Tibial artery (tissue), 1 donor: Measurements from ENCODE around the genes COMMD4, MAN2C1 and SCAPER.

DNA sequence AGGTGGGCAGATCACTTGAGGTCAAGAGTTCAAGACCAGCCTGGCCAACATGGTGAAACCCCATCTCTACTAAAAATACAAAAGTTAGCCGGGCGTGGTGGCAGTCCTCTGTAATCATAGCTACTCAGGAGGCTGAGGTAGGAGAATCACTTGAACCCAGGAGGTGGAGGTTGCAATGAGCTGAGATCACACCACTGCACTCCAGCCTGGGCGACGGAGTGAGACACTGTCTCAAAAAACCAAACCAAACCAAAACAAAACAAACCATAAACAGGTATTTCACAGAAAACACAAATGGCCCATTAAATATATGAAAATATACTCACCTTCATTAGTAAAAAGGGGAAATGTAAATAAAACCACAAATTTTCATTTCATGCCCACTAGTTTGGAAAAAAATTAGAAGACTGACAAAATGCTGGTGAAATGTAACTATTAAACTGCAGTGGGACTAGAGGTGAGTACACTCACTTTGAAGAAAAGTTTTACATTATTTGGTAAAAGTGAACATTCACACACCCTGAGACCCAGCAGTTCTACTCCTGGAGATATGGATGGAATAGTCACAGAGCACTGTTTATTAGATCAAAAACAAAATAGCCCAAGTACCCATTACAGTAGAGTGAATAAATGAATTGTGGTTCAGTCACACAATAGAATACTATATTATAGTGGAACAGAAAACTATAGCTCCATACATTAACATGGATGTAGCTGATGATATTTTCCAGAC is 71.7 kb downstream of the PPCDC start:
- PRO-cap, result no peak

- PRO-cap, result no peak
These were observed 21.2 kb upstream of the C15orf39 start for GRCh38 chr15:75180481-75180906.

- PRO-cap, result no peak
These were observed 1.3 kb downstream of the C15orf39 start for GRCh38 chr15:75202975-75203442.

DNA sequence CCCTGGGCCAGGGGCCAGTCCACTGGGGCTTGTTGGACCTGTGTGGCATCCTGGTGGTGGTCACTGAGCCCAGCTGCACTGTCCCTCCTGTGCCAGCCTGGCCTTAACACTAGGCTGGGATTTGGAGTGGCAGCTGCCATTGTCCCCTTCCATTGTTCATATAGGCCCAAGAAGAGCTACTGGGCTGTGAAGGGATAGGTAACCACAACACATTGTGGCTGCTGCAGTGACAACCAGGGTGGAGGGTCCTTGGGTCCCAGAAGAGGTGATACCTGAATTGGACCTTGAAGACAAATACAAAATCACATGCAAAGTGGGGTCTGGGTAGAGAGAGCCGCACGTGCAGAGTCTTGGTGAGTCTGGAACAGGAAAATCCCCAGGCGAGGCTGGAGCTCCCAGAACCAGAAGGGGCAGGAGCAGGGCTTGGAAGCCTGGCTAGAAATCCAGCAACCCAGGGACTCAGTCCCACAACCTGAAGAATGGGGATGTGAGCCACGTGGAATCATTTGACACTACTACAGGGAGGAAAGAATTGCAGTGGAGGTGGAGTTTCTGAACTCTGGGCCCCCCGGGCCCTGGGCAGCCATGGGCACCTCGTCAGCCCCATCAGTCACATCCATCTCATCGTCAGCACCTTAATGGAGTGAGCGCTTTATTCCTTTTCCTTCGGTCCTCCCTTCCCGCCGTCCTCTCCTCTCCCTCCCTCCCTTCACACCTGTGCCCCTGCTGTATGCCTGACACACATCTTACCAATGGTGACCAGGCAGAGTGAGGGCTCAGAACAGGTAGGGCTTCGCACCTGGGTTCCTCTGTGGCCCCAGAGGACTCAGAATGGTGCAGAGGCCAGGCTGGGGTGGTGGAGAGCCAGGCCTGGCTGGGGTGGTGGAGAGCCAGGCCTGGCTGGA is 11.2 kb downstream of the C15orf39 start:
- PRO-cap, result no peak

GRCh38 chr15:75335645-75336485 is at the start of gene COMMD4:
COMMD4 (plus strand) TSS chr15:75336063.
- PRO-cap, result no peak

- PRO-cap, result no peak
These were observed 6.8 kb downstream of the NEIL1 start for GRCh38 chr15:75353622-75353993.

DNA sequence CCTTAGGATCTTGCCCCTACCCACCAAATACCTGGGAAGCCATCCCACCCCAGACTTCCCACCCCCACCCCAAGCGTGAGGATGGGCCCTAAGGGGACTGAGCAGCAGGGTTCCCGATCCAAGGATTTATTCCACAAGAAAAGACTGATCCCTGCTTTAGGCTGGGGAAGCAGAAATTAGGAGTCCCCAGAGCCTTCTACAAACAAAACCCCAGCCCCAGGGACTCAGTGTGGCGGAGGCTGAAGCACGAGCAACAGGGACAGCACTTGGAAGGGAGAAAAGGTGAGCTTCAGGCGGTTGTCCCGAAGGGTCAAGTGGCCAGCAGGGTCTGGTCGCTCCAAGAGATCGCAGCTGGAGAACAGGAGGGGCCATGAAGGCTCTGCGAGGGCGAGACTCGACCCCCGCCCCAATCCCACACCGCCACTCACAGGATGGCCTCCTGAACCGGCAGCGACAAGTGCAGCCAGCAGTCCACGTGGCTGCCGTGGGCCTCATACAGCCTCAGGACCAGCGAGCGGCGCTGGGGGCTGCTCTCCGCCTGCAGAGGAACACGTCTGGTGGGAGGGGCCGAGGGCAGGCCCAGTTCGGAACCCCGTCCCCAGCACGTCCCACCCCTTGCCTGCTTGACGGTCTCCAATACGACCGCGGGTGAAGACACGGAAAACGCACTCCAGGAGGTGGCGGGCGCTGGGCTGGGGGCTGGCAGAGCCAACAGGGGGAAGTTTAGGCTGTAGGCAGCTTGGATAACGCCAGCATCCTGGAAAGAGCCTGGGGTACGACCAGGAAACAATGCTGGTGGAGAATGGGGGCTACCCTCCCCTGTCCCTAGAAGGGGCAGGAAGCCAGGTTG is 9.1 kb downstream of the NEIL1 start:
- PRO-cap, result no peak

GRCh38 chr15:75368239-75369099 is at the start of gene MAN2C1:
MAN2C1 (minus strand) TSS chr15:75368607.
- PRO-cap, result bidirectional peak, plus-strand start at chr15:75368691, minus-strand start at chr15:75368605

DNA sequence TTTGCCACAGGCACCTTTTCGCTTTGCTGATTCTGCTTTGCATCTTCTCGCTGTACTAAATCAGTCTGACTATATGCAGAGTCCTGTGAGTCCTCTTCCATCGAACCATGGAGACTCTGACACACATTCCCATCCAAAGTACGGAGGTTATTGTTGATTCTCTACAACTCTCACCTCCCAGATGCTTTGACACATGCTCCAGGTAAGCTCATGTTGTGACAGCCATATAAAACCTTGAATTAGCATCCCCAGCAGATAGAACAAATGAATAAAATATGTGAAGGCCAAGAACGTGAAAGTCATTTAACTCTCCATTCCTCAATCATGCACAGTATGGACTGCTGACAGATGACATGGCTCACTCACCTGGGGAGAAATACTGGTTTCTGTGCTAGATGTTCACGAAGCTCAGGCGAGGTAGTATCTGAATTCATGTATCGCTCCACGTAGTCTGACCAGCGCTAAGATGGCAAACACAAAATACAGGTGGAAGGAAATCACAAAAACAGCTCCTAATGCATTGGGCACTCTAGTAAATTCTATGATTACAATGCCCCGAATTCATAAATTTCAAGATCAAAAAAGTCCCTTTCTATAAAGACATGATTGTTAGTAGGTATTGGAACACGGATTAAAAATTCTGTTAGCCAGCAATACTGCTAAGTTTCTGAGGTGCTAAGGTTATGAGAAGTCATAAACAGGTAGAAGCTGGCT is 12.0 kb upstream of the MAN2C1 start:
- PRO-cap, result no peak

- PRO-cap, result no peak
These were observed 23.2 kb upstream of the MAN2C1 start for GRCh38 chr15:75391337-75392216.

- PRO-cap, result bidirectional peak, plus-strand start at chr15:75454403, minus-strand start at chr15:75453936; bidirectional peak, plus-strand start at chr15:75454599, minus-strand start at chr15:75454548
These were observed 3.0 kb upstream of the SIN3A start for GRCh38 chr15:75454231-75455225.

GRCh38 chr15:75627703-75628141 is 2.2 kb upstream of the SNUPN start:
- PRO-cap, result no peak

- PRO-cap, result no peak
These were observed 13.6 kb downstream of the ODF3L1 start for GRCh38 chr15:75737526-75737828.

DNA sequence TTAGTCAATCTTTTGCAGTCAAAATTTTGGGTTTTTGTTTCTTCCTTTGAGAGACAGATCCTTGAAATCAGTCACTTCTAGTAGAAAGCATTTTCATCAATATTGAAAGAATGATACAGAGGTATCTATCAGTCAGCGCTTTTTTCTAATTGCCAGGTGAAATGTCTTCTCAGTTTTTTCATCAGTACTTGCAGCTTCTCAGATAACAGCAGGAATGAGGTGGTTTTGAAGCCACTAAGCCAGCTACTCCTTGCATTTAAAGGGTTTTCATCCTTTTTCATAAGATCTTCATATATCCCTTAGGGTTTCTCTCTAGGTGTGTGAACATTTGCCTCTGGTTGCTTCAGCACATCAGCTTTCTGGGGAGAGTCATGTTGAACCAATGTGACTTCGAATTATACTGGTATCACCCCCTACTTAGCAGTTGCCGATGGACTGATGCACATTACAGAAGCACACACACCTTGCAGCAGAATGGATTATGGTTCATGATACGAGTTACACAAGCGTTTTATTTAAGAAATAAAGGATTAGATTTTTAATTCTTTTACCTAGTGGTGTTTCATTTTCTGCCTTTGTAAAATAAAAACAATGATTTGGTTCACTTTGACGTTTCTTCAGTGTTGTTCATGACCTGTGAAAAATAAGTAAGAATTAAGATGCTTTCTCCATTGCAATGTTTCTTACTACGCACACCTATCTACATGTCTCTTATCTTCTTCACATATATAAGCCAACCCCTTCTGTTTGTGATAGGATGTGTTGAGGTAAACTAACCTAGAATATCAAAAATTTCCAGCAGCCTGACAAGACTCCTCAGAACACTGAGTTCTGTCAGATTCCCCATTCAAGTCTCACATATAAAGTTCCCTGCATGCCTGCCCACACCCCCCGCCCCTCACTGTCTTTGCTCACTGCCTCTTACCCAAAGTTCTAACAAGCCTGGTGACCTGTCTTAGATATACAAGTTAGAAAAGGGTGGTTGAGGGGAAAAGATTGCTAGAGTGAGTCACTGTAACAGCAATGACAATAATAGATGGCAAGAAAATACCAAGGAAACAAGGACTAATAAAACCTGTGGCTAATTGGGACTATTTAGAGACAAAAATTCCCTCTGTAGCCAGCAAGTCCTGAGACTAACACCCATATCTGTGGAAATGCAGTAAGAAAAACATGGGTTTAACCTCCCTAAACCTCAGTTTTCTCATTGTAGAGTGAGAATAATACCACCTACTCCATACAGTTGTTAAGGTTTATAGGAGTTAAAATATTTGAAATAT is 39.8 kb downstream of the FBXO22 start:
- PRO-cap, result no peak

GRCh38 chr15:76140456-76140688 is 80.6 kb downstream of the TMEM266 start:
- PRO-cap, result no peak

- PRO-cap, result bidirectional peak, plus-strand start at chr15:76905502, minus-strand start at chr15:76905268
These were observed at the start of gene SCAPER for GRCh38 chr15:76905078-76905709. SCAPER (minus strand) TSS chr15:76905340.

GRCh38 chr15:76996391-76997542 is 1.8 kb downstream of the PSTPIP1 start:
- PRO-cap, result no peak

GRCh38 chr15:77002877-77003527 is 8.1 kb downstream of the PSTPIP1 start:
- PRO-cap, result no peak

- PRO-cap, result no peak
These were observed 33.2 kb downstream of the PSTPIP1 start for GRCh38 chr15:77027957-77028710.

- PRO-cap, result no peak
These were observed 109.5 kb upstream of the TSPAN3 start for GRCh38 chr15:77180325-77180845.